ENCODE results near the genes GUCA2B and RIMKLA.

DNA sequence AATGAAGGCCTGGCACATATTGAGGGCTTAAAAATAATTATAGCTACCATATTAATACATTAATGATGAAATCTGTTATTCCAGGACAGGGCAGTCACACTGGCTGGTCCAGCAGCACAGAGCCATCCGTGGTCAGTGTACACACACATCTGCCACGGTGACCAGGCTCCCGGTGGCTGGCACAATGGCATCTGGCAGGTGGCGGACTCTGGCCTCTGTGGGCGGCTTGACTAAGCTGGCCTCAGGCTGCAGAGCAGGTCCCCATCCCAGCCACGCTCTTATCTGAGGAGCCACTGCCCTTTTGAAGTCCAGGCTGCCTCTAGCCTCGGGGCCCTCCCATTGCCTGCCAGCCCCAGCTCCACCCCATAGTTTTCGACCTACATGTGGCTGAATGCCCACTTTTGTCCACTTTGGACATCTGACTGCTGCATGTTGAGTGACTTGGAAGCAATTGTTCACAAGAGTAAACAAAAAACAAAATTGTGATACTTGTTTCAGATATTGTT is 29.9 kb upstream of the EDN2 start:
- PRO-cap: no peak

DNA sequence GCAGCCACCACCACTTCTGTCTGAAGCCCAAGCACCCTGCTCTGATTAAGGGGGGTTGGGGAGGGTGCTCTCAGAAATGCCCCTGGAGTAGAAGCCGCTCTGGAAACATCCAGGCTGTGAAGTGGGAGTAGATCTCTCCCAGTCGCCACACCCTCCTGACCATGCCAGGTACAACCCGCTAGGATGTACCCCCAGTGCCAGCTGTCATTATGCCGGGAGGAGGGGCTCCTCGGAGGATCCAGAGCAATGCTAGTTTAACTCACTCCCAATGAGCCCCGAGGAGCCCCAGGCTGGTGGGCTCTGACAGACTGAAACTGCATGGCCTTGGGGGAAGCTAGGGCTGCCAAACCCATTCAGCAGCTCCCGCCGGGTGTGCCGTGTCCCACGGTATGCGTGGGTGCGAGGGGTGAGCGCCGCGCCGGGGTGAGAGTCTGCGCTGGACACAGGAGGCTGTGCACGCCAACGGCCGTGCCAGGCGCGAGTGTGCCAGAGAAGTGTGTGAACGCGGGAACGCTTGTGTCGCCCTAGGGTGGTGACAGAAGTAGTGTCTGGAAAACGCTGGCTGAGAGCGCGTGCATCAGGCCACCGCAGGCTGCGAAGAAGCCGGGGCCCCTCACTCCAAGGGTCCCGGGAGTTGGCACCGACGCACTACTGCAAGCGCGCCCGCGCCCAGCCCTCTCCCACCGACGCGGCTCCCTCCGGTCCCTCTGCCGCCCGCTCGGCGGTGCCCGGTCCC is 177.0 kb upstream of the EDN2 start:
- PRO-cap: no peak

GRCh38 chr1:41898059-41898910 is 20.4 kb downstream of the HIVEP3 start:
- PRO-cap: no peak

DNA sequence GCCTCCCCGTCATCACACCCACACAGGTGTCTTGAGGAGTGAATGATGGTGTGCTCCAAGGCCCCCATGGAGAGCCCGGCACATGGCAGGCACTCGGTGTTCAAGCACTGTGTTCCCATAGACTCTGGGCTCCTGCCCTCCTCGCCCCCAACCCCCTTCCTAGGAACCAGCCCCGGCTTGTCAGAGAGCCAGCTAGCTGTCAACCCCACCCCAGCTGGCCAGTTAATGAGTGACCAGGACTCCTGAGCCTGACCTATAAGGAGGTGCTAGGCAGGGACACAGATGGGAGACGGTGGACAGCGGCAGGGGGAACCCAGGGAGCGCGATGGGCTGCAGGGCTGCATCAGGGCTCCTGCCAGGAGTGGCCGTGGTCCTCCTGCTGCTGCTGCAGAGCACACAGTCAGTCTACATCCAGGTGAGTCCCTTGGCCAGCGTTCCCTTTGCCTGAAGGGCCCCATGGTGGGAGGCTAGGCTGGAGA is at the start of gene GUCA2B:
GUCA2B (plus strand) TSS at position 285 of the 479 bp plus-strand sequence.
- PRO-cap: no peak

DNA sequence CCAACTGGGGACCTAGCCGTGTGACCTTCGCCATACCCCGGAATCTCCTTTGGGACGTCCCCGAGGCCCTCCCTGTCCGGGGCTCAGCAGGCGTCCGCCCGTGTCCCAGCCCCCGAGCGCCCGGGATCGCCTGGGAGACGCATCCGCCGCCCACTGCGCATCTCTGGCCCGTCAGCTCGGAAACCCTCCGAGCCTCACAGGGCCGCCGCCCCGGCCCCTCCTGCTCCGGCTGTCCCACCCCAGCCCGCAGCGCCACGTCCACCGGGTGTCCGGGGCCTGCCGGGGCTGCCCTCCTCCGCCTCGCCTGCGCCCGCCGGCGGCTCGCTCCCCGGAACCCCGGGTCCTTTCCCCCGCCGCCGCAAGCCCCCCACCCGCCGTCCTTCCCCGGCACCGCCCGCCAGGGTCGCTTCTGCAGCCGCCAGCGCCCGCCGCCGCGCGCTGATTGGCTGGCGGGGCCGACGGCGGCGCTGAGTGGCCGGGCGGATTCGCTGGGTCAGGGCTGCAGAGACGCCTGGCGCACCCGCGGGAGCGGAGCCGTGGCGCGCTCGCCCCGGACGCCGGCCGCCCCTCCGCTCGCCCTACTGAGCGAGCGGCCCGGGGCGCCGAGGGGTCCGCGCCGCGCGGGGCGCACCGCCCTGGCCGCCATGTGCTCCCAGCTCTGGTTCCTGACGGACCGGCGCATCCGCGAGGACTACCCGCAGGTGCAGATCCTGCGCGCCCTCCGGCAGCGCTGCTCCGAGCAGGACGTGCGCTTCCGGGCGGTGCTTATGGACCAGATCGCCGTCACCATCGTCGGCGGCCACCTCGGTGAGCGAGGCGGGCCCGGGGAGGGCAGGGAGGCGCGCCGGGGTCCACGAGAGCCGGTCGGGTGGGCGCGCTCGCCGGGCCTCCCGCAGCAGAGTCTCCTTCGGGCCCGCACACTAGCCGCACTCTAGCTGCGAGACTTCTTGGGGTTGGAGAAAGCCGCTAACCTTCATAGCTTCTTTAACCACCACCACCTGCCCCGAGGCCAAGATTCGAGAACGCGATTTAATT is at the start of gene RIMKLA:
RIMKLA (plus strand) TSS at position 502 of the 1,035 bp plus-strand sequence.
- PRO-cap: bidirectional peak, plus-strand start at position 504 of the sequence, minus-strand start at position 382 of the sequence; bidirectional peak, plus-strand start at position 792 of the sequence, minus-strand start at position 693 of the sequence

DNA sequence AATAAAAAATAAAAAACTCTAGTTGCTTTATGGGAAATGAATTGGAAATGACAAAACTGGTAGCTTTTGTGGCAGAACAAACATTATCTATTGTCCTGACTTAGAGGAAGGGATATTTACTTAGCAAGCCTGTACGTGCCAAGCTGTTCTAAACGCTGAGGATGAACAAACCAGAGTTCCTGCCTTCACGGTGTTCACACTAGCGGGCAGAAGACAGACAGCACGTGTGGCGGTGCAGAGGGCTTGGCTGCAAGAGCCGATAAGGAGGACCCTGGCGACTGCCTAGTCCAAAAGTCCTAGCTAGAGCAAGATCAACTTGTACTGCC is 413 bp upstream of the PPIH start:
- PRO-cap: unidirectional peak, plus-strand start at position 197 of the sequence

GRCh38 chr1:42680812-42681610 is 1.2 kb upstream of the YBX1 start:
- PRO-cap: bidirectional peak, plus-strand start at chr1:42681783, minus-strand start at chr1:42681480

DNA sequence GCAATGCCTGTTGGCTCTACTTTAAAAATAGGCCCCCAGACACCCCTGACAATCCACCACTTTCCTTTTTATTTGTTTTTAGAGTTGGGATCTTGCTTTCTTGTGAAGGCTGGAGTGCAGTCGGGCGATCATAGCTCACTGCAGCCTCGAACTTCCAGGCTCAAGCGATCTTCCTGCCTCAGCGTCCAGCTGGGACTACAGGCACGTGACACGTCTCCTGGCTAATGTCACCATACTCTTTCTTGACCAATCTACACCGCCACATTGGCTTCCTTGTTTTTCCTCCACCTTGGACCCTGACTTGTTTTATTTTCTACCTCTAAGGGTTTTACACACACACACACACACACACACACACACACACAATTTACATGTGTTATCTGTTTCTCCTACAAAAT is 5.3 kb upstream of the CLDN19 start:
- PRO-cap: no peak

DNA sequence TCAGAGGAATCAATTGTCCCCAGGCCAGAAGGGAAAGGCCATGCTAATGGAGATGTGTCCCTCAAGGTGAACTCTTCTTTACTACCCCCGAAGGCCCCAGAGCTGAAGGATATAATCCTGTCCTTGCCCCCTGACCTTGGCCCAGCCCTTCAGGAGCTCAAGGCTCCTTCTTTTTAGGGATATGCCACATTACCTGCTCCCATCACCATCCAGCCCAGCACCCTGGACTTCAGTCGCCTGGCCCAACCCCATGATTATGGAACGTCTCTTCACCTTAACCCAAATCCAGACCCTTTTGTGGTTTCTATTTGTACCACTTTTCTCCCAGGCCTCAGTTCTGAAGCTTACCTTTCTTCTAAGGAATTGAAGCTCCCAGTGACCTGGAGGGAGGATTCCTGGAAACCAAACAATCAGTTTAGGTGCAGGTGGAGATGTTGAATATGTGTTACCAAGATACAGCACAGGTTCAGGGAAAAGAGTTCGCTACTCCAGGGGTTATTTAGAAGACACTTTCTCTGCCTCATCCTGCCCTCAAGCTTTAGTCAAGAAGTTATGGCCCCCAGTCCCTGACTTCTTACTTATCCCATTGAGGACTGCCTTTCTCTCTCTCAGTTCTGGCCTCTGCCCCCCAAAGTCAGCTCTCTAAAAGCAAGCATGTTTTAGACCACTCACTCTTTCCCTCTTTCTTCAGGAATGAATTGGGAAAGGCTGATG is 3.2 kb upstream of the ZNF691 start:
- PRO-cap: no peak

DNA sequence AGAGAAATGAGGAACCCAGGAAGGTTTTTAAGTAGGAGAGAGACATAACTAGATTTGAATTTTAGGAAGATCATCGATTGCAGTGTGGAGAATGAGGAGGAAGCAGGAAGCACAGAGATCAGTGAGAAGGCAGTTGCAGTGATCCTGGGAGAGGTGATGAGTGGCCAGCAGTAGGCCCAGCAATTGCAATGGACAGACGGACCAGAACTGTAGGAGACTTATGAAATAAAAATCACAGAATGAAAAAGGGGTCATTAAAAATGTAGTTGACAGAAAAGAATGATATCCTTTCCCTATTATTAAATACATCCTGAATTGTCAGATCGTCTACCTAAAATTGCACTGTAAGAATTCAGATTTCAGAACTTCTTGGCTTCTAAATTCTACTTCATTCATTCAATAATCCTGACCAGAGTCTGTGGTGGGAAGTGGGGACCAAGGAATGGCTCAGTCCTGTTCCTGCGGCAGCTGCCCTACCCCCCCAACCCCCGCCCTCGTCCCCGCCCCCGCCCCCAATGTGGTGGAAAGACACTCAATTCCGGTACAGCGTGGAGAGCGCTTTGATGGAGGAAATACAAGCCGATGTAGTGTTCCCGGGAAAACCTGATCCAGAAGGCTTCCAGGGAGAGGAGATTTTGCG is 35.1 kb downstream of the SLC2A1 start:
- PRO-cap: no peak

GRCh38 chr1:43007140-43008317 is 48.9 kb upstream of the SLC2A1 start:
- PRO-cap: bidirectional peak, plus-strand start at chr1:43007725, minus-strand start at chr1:43007513

GRCh38 chr1:43119631-43120218 is 28.0 kb upstream of the CFAP144 start:
- PRO-cap: no peak

- PRO-cap: no peak
These were observed 48.4 kb upstream of the TMEM125 start for GRCh38 chr1:43221225-43221849.

GRCh38 chr1:43320840-43321607 is 16.6 kb upstream of the MPL start:
- PRO-cap: no peak

DNA sequence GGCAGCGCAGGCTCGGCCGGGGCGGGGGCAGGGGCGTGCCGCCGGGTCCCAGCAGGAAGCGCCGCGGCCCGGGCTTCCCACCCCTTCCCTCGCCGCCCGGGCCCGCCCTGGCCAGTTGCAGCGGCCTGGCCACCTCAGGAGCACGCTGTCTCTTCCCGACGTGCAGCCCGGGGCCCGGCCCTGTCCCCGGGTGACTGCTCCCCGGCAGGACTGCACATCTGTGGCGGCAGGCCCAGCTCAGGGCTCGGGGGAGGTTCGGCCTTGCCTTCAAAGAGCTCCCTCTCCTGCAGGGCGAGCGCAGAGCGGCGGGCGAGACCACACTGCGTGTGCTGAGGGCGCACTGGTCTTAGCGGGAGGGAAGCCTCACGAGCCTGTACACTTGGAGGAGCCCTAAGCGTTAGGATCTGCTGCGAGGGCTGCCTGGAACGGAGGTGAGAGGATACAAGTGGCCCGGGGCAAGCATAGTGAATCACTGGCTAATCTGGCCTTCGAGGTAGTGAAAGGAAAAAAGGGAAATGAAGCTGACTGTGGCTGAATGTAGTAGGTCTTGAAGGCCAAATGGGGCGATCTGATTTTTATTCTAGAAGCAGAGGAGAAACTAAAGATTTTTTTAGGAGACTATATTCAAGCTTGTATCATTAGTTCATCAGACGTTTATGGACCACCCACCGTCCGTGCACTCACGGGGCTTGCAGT is 436 bp upstream of the ELOVL1 start:
- PRO-cap: bidirectional peak, plus-strand start at position 114 of the sequence, minus-strand start outside the sequence; bidirectional peak, plus-strand start at position 298 of the sequence, minus-strand start at position 222 of the sequence

DNA sequence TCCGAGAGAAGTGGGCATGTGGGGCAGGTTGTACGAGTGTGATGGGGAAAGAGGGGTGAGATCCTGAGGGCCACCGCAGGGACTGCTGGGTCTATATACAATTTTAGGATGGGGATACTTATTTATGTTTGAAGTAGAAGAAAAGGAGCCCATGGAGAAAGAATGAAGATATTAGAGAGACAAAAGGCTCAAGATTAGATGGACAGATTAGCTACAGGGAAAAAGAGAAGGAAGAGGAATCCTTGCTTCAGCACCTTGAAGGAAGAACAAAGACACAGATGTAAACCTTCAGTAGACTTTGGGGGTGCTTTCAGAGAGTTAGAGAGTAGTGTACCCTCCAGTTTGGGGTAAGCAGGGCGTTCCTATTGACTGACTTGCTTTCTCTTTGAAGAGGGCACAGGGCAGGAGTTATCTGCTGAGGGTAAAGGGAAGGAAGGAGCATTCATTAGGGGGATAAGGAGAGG is 19.3 kb downstream of the SZT2 start:
- PRO-cap: no peak

DNA sequence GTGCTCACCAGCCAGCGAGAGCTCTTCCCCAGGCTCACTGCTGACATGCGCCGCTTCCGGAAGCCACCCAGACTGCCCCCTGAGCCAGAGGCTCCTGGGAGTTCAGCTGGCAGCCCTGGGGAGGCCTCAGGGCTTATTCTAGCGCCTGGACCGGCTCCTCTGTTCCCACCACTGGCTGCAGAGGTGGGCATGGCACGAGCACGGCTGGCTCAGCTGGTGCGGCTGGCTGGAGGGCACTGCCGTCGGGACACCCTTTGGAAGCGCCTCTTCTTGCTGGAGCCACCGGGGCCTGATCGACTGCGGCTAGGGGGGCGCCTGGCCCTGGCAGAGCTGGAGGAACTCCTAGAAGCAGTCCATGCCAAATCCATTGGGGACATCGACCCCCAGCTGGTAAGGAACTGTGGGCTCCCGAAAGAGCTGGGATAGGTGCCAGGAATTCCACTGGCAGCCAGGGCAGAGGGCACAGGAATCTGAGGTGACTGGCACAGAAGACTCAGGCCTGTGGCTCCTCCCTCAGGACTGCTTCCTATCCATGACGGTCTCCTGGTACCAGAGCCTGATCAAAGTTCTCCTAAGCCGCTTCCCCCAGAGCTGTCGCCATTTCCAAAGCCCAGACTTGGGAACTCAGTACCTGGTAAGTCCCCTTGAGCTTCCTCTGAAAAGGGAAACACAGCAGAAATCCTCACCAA is 5.5 kb downstream of the HYI start:
- PRO-cap: no peak

- PRO-cap: no peak
These were observed 4.7 kb downstream of the HYI start for GRCh38 chr1:43448979-43449428.

DNA sequence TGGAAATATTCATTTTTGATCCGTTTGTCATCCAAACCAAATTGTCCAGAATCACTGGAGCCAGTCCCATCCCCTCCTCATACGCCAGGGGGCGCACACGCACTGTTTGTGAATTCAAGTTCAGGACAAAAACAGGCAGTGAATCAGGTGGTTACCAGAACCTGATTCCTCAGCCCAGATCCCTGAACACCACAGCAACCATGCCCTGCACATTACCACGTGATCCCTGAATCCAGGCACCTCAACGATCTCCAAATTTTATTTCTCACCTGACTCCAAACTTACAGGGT is 1.5 kb upstream of the PTPRF start:
- PRO-cap: no peak

GRCh38 chr1:43536186-43536868 is 5.6 kb downstream of the PTPRF start:
- PRO-cap: no peak